Peritoneum (tissue), 1 donor: ENCODE measurements around a stretch of chr14.

- PRO-cap, result no peak
Measured at GRCh38 chr14:100900176-100900789, 3.2 kb downstream of the RTL1 start.

DNA sequence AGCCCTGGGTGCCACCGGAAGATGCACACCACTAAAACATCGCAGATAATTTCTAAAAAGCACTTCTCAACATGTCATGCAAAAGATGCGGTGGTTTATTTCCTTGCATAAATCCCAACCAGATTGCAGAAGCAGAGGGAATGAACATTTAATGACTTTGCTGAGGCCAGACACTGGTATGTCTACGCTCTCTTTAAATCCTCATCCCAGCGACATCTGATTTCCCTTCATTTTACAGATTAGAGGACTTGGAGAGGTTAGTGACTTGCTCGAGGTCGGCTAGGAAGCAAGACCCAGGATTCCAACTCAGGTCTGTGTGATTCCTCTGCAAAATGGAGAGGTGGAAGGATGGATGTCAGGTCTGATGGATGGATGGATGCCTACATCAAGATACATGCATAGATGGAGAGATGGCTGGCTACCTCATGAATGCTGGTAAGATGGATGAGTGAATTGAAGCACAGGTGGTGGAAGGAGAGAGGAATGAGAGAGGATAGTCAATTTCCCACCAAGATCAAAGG lies 3.2 kb upstream of the RTL1 start:
- PRO-cap, result no peak

DNA sequence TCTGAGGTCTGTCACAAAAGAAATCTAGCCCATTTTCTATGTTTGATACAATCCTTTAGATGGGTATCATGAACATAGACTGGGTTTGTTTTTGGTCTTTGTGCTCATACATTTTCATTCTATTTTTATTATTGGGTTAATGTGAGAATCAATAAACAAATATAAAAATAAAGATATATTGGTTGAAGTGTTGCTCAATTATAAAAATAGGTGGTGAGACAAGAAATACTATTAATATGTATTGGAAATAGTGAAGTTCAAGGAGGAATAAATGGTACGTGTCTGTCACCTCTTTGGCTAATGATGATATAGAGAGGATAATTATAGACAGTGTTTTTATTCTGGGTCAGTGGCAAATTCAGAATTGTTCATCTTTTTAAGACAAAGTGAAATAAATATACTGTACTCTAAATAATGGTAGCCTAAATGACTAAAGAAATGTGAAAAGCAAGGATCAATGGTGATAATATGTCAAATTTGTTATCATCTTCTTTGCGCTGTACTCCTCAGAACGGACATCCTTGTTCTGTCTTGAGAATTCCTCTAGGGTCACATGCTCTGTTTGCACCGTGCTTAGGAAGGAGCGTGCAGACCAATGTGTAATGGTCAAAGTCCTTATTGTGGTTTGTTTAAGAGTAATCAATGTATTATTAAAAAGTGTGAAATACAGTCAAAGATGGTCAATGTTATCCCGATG lies 77.7 kb upstream of the RTL1 start:
- PRO-cap, result no peak

GRCh38 chr14:101073199-101073829 lies 169.8 kb upstream of the RTL1 start:
- PRO-cap, result no peak

- PRO-cap, result no peak
Measured at GRCh38 chr14:101107213-101107550, 203.7 kb upstream of the RTL1 start.

DNA sequence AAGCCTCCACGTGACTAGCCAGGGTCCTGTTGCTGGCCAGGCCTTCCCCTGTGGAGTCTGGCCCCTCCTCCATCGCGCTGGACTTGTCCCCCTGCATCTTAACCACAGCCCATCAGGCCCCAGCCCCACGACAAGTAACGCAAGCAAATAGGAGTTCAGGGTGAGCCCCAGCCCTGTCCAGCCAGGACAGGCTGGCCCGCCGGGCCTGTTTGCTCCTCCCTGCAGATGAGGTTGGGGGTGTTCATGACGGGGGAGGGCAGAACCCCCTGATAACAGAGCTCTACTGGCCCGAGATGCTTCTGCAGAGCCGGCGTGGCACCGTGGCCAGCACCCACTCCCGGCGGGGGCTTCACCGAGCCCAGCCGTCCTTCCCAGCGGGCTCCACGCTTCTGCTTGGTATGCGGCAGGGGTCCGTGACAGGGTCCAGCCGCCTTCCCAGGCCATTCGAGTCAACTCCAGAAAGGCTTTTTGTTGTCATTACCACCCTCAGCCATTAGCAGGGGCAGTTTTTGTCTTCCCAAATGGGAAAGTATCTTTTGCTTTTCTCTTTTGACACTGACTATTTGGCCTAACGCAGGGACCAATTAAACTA lies 265.1 kb upstream of the PPP2R5C start:
- PRO-cap, result no peak

DNA sequence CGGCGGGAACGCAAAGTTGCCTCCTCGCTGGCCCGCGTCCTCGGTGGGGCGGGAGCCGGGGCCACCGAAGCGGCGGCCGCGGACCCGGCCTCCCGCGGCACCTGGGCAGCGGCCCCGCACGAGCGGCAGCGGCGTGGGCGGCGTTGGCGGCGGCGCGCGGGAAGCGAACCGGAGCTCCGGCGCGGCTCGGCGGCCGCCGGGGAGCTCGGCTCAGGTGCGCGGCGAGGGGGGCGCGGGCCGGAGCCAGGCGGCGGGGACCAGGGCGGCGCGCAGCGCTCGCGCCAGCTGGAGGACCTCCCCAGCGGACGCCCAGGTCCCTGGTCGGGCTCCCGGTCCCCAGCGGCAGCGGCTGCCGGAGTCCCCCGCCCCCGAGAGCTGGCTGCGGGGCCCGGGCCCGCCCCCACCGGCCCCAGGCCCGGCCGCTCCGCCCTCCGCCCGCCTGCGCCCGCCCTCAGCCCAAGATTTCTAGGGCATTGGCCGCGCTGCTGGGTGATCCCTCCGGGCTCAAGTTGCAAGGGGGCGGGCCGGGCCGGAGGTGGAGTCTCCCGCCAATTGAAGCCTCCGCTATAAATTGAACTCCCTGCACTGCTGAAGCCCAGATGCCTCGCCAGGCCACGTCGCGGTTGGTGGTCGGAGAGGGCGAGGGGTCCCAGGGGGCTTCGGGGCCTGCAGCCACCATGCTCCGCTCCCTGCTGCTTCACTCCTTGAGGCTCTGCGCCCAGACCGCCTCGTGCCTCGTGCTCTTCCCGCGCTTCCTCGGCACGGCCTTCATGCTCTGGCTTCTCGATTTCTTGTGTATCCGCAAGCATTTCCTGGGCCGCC lies 200.4 kb upstream of the PPP2R5C start:
- PRO-cap, result no peak

- PRO-cap, result no peak
Measured at GRCh38 chr14:101764678-101765623, 3.4 kb downstream of the PPP2R5C start.

GRCh38 chr14:101773394-101774343 lies 12.2 kb downstream of the PPP2R5C start:
- PRO-cap, result no peak

GRCh38 chr14:101858749-101859256 lies 97.3 kb downstream of the PPP2R5C start:
- PRO-cap, result no peak

- PRO-cap, result no peak
Measured at GRCh38 chr14:101867814-101868454, 96.4 kb upstream of the DYNC1H1 start.

GRCh38 chr14:101887417-101887912 lies 76.9 kb upstream of the DYNC1H1 start:
- PRO-cap, result no peak

DNA sequence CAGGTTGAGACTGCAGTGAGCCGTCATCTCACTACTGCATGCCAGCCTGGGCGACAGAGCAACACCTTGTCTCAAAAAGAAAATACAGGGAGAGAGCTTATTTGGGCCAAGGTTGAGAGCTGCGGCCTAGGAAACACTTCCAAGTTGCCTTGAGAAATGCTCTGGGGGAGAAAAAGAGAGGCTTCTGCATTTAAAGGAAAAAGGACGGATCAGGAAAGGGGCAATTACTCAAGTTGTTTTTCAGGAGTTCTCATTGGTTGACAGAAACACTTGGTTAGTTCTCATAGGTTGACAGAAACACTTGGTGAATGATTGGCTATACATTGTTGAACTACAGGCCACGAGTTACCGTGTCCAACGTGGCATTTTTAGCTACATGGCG lies 34.9 kb upstream of the DYNC1H1 start:
- PRO-cap, result no peak

DNA sequence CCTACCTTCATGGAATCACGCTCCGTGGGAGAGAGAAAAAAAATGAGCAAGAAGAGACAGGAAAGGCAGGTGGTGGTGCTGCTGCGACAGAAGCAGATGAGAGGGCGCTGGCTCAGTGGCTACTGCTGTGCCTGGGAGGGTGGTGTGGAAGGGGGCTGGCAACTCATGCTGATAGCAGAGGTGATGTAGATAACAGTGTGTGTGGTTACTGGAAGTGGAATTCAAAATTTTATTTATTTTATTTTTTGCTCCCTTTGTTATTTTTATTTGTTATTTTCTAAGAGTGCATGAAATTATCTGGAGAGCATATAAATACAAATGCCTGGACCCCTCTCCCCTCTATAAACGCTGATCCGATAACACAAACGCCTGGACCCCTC lies 33.5 kb downstream of the DYNC1H1 start:
- PRO-cap, result no peak

DNA sequence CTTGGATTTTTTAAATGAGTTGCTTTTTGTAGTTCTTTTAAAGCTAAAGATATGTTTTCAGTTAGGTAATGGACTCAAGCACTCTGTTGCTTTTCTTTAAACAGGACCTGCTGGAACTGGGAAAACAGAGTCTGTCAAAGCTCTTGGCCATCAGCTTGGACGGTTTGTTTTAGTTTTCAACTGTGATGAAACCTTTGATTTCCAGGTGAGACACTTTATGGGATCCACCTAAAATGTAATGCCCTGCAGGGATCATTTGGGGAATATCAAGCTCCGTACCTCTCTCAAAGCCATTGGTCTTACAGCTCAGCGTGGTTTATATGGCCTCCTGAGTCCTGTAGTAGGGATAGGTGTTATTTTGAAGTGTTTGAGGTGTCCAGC lies 42.5 kb downstream of the DYNC1H1 start:
- PRO-cap, result no peak

- PRO-cap, result no peak
Measured at GRCh38 chr14:102016566-102017395, 52.4 kb downstream of the DYNC1H1 start.

- PRO-cap, result no peak
Measured at GRCh38 chr14:102080112-102081463, 6.3 kb downstream of the HSP90AA1 start.

DNA sequence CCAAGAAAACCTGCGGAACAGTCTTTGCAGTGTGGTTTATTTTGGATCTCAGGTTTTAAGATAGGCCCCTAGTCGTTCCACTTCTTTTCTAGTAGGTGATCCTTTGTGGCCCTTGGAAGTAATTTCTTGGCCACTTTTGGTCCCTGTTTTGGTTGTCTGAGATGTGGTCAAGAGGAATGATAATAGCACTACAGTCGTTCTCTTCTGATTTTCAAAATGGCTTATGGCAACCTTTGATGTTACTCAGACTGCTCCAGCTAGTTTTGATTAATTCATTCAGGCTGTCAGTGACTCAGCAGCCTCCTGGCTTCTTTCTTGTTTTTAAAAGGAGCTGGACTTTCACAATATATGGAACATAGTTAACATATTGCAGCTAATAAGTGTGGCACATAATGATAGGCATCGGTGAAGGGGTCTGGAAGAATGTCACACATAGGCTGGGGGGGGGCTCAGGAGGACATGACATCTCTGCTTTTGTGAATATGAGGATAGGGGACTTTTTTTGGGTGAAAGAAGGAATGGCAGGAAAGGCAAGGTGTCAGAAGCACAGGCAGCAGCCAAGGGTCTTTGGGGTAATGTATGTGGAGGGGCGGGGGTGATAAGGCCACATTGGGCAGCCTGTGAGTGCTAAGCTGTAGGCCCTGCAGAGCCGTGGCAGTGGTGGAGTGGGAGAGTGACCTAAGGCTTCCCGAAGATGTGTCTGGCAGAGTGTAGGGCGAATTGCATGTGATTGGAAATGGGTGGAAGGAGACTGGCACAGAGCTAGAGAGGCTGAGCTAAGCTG lies 47.5 kb downstream of the WDR20 start:
- PRO-cap, result no peak

DNA sequence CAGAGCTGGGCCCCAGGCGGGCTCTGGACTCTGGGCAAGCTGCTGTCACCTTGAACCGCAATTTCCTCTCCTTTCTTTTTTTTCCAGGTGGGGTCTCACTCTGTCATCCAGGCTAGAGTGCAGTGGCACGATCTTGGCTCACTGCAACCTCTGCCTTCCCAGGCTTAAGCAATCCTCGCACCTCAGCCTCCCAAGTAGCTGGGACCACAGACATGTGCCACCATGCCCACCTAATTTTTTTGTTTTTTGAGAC lies 54.3 kb downstream of the ANKRD9 start:
- PRO-cap, result unidirectional peak, minus-strand start at position 69 of the sequence

DNA sequence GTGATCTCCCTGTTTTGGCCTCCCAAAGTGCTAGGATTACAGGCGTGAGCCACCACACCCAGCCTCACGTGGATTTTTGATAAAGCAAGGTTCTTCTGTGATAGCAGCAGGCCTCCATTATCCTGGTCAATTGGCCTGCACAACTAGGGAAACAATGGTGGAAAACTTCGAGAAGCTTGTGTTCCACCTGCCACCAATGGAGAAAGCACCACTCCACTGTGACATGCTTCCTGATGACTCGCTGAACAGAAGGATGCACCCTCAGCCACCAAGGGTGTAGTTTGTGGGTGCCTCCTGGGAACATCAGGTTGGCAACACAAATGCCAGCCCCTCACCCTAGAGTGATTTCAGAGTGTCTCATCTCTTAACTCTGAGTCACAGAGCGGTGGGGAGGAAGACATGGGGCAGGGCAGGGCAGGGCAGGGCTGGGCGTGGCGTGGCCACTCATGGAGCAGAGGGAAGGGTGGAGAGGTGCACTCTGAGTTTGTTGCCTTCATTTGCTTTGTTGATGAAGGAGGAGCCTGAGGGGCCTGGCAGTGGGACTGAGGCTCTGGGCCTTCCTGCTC lies 17.8 kb upstream of the ANKRD9 start:
- PRO-cap, result no peak